Zone of skin (tissue), 1 donor: Measurements from ENCODE around the gene GDPD4.

DNA sequence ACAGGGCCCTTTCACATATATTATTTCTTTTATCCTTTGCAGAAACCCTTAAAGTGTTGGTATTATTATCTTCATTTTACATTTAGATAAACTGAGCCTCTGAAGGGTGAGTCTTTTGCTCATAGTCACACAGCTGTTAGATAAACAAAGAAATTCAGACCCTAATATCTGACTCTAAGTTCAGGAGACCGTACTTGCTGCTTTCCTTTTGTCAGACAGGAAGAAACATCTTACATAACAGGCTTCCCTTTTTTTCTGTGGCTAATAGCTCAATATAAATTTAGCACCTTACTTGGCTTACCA is 128.8 kb downstream of the WNT11 start:
- RRBS, result no CpG with 5 or more reads among the region's 1 CpG

- RRBS, result 61% methylated on average over 1 of the region's 6 CpGs
Observed at GRCh38 chr11:76148954-76149231, 57.4 kb downstream of the WNT11 start.

GRCh38 chr11:76185996-76186481 is 20.3 kb downstream of the WNT11 start:
- RRBS, result no CpG with 5 or more reads among the region's 15 CpGs

DNA sequence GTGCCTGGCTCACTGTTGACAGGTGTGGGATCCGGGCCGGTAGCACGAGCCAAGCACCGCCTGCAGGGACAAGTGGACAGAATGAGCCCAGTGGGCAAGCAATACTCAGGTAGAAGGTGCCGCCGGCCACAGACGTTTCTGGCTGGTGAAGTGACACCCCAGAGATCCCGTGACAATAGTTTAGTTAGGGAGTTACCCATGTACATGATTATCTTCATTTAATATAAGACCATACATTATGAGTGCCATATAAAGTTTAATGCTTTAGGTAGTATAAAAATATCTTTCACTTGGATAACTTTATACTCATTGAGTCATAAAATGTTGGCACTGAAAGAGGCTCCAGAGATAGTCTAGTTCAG is 49.3 kb downstream of the EMSY start:
- RRBS, result no CpG with 5 or more reads among the region's 8 CpGs

DNA sequence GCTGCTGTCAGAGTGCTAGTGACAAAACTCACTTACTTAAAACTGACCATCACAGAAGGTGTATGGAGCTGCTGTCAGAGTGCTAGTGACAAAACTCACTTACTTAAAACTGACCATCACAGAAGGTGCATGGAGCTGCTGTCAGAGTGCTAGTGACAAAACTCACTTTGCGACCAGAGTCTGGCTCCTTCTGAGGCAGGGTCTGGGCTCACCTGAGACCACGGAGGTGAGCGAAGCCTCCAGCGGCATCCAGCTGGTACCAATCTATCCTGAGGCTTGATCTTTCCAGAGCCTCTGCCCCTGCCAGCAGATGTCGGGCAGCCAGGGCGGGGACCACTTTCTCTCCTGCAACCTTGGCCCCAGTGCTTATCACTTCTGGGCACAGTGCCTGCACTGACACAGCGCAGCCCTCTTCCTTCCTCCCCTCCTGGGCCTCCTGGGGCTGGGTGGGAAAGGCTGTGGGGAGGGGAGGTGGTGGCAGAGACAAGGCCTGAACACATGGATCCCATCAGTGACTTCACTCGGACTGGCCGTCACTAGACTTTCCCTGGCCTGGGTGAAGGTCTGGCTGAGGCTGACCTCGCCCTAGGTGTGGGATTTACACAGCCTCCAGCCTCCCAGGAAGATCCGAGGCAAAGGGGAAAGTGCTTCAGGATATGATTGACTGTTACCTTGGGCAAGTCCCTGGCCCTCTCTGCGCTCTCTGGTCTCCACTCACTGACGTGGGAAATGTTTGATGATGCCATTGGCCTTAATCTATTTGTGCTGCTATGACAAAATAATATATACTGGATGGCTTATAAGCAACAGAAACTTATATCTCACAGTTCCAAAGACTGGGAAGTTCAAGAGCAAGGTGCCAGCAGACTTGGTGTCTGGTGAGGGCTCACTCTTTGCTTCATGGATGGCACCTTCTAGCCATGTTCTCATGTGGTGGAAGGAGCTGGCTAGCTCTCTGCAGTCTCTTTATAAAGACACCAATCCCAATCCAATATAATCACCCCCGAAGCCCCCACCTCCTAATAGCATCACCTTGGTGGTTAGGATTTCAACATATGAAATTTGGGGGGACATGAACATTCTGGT is 68.0 kb downstream of the LRRC32 start:
- RRBS, result no CpG with 5 or more reads among the region's 14 CpGs

- RRBS, result 2% methylated on average over 10 of the region's 29 CpGs
Observed at GRCh38 chr11:76669734-76670520, 620 bp downstream of the LRRC32 start.

- RRBS, result no CpG with 5 or more reads among the region's 10 CpGs
Observed at GRCh38 chr11:76744699-76745217, 38.4 kb upstream of the TSKU start.

DNA sequence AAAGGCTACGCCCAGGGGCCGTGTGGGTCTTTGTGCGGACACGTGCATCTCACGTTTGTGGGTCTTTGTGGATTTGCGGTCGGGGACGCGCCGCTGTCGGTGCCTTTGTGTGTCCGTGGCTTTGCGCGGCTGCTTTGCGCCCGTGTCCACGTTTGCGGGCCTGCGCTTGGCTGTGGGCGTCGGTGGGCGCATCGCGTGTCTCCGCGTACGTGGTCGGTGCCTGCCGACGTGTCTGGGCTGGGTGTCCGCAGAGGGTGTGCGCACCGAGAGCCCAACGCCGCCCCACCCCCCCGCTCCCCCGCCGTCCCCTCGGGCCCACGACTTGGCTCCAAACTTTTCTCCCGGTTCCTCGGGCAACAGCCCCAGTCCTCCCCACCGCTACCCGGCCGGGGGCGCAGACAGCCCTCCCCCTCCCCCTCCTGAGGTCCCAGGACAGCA is 483 bp downstream of the TSKU start:
- RRBS, result no CpG with 5 or more reads among the region's 46 CpGs

DNA sequence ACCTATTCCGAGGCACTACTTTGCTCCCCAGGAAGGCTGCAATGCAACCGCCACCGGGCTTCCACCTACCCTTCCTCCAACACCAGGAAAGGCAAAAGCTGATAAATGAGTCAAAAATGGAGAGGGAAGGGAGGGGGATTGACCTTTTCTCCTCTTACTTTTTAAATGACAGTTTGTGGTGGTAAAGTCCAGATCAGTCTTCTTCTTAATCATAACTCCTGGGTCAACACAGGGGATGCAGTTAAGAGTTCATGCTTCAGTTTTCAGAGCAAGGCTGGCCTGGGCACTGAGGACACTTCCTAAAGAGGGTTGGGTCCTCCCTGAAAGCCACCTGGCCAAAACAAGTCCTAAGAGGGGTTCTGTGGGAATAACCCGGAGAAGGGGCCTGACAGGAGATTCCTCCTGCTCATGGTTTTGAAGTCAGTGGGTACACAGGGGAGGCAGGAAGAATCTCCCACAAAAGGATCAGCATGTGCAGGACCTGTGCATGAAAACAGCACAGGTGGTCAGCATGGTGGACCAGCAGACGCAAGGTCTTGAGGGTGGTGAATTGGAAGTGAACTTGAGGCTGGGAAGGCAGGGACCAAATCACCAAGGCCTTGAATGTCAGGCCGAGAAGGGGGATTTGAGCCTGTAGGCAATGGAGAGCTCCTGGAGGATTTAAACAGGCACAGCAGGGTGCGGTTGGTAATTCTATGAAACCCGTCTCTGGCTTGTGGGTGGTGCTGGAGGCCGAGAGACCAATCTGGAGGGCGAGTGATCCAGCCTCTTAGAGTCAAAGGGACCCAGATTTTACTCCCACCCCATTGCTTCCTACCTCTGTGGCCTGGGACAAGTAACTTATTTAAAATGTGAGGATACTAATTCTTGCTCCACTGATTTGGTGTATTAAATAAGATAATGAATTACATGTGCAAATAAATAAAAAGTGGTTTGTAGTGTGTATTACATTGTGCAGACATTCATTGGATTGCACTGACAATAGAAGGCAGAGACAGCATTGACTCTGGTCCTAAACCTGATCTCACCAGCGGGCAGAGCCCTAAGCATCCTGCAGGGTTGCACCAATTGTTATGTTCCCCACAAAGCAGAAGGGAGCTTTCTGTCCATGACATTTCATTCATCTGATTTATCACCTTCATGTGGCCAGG is 2.3 kb downstream of the TSKU start:
- RRBS, result no CpG with 5 or more reads among the region's 11 CpGs

GRCh38 chr11:77027243-77027675 is 6.9 kb upstream of the B3GNT6 start:
- RRBS, result no CpG with 5 or more reads among the region's 1 CpG

- RRBS, result no CpG with 5 or more reads among the region's 9 CpGs
Observed at GRCh38 chr11:77035005-77036053, 1.1 kb downstream of the B3GNT6 start.

DNA sequence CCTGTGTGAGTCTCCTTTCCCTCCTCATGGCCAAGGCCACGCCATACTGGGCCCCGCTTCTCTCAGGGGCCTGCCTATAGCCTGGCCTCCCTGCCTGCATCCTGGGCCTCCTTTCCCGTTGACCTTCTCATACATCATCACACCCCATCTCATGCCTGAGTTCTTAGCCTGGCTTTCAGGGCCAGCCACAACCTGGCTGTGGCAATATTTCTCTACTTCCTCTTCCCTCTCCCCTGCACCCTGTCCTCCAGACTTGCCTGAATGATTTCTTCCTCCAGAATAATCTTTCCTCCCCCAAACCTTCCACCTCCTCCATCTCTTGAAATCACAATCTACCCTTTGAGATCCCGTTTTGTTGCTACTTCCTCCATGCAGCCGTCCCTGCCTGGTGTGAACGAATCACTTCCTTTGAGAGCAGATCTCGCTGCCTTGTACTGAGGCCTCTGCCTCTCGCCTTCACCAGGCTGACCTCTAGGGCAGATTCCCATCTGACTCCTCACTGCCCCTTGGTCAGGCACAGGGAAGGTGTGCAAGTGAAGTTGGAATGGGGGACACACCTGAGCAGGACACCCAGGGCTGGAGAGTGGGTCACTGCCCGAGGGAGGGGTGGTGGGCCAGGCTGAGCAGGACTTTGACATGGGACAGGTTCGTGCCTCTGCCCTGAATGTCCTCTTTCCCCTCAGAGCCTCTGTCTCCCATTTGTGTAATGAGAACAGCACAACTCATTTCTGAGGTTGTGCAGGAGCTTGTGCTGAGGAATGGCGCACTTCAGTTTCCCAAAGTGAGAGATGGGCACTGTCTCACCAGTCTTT is 5.4 kb downstream of the CAPN5 start:
- RRBS, result no CpG with 5 or more reads among the region's 11 CpGs

DNA sequence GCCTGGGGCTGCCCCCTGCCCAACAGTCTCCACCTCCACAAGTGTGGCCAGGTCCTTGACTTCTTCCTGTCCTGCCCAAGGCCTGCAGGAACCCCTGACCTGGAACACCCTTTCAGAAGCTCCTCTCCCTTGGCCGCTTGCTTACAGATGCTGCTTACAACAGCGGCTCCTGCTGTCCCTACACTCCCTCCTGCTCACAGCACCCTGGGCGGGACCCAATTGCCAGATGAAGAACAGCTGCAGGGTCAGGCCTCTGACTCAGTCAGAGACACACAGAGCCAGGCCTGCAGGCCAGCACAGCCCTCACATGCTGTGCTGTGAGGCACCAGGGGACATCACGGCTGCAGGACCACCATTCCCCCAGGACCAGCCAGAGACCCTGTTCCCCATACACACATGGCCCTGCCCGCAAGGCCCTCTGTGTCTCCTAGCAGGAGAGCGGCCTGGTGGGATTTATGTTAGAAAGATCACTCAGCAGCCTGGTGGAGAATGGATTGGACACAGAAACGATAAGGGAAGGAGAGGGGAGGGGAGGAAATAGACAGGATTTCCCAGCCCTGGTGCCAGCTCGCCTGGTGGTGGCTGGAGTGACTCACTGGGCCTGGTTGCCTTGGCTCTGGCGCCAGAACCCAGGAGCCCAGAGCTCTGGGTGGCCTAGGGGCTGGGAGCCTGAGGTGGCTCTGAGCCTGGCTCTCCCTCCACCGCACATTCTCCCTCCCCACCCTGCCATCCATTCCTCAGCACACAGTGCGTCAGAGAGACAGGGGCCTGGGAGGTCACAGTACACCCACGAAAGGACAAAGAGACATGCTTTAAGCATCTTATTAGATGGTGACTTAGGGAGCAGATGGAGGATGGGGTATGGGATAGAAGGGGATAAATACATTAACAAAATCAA is 6.7 kb downstream of the CAPN5 start:
- RRBS, result no CpG with 5 or more reads among the region's 12 CpGs

- RRBS, result no CpG with 5 or more reads among the region's 24 CpGs
Observed at GRCh38 chr11:77086455-77087629, 15.8 kb upstream of the OMP start.

DNA sequence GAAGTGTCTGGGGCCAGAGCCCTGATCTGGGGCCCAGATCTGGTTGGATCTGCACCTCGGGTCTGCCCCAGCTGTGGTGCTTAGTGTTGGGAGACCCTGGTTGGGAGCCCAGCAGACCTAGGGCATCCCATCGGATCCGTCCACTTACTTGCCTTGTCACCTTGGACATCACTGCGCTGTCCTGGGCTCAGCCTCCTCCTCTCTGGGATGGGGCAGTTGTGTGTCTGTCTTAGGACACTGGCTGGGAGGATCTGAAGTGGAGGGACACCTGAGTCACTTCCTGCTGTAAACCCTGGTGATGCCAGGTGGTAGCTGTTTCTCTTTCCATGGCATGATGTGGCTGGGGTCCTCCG is 12.3 kb upstream of the OMP start:
- RRBS, result no CpG with 5 or more reads among the region's 5 CpGs

- RRBS, result no CpG with 5 or more reads among the region's 7 CpGs
Observed at GRCh38 chr11:77137141-77137502, 9.1 kb downstream of the MYO7A start.

DNA sequence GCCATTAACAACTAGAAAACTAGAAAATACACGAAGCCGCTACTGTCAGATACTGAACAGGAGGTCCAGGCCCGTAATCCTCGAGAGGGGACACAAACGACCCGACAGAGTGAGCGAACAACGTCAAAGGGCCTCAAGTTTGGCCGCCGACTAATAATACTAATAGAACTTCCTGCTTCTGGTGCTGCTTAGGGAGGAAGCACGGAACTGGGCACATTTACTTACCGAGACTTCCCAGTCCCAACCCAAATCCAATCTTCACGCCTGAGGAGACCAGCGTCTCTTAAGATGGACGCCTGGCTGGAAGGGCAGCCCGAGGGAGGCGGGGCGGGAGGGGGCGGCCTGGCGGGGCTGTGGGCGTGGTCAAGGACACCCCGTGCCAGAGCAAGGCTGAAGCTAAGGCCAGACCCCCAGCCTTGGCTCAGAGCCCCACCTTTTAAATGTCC is at the start of gene GDPD4:
TSS of gene GDPD4 (minus strand) at position 307 of the 446 bp plus-strand sequence.
- RRBS, result no CpG with 5 or more reads among the region's 22 CpGs

DNA sequence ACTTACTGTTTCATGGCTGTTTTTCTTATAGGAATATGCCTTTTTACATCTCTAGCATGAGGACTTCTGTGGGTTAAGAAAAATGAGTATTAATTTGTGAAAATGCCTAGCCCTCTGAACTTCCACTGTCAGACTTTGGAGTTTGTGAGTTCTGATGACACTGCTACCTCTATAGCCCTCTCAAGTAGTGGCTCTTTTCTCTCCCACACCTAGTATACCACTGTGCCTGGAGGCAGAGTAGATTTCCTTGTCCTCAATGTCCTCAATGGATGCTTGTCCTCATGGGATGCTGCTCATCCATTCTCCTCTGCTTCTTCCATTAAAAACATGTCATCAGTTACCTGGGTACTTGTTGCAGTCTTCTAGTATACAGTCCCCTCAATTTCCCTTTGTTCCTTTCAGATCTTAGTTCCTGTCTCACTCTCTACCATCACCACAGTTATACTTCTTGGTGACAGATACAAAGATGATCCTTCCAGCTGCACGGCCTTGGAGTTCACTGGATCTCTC is 21.6 kb downstream of the AQP11 start:
- RRBS, result no CpG with 5 or more reads among the region's 1 CpG

DNA sequence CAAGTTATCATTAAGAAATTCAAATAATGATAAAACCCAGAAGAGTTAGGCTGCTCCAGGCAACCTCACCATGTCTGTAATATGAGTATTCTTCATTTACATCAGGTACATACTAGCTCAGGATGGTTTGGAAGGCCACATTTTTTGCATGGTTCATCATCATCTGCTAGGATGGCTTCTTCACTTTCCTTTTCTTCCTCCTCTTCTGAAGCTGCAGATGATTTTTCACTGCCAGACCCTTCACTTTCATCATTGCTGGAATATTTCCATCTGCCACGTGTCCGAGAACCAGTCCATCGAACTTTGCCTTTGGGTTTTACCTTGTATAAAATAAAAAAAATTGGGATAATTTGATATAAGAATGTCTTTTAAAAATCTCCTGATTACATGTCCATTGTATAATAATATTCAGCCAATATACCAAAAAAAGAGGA is 60.8 kb upstream of the CLNS1A start:
- RRBS, result no CpG with 5 or more reads among the region's 3 CpGs

DNA sequence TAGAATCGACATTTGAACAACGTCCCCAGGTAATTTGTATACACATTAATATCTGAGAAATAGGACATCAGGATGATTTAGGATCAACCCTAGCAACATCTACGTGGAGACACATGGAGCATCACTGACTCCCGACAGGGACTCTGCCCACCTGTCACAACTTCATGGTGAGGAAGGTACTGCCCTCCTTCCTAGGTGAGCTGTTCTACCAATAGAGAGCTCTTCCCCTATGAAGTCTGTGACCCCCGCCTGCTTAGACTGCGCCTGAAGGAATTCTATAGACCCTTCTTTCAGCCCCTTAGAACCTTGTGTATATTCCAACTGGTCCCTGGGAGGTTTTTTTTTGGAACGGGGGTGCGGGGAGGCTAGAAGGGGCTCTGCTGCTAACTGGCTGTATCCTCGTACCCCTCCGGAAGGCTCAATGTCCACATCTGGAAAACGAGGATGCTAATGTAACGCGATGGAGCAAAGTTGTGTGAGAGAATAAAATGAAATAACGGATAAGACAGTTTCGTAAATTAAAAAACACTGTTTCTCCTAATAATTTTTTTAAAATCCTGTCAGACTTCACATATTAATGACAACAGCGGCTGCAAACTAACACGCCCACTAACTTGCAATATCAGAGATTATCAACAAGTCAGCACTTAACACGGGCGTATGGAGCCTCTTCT is 492 bp downstream of the INTS4 start:
- RRBS, result no CpG with 5 or more reads among the region's 19 CpGs